SK-N-MC (cell line): ENCODE data around the genes SRSF2 and SEC14L1.

DNA sequence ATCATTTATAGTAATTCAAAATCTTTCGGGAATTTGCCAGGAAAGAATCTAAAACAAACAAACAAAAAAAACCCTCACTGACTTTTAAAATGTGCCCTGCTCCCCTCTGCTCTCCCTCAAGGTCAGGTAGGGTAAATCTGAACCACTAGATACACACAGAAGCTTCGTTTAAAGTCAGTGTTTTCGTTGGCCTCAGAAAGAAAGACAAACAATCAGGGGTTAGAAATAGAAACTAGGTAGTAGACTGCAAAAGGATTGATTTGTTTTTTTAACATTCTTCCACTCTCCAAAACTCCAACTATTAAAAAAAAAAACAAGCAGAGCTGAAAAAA lies 2.0 kb downstream of the PRPSAP1 start:
- RRBS: no CpG with 5 or more reads among the region's 3 CpGs

- RRBS: 65% methylated on average over 4 of the region's 17 CpGs
Measured at GRCh38 chr17:76382343-76382639, 2.1 kb upstream of the SPHK1 start.

DNA sequence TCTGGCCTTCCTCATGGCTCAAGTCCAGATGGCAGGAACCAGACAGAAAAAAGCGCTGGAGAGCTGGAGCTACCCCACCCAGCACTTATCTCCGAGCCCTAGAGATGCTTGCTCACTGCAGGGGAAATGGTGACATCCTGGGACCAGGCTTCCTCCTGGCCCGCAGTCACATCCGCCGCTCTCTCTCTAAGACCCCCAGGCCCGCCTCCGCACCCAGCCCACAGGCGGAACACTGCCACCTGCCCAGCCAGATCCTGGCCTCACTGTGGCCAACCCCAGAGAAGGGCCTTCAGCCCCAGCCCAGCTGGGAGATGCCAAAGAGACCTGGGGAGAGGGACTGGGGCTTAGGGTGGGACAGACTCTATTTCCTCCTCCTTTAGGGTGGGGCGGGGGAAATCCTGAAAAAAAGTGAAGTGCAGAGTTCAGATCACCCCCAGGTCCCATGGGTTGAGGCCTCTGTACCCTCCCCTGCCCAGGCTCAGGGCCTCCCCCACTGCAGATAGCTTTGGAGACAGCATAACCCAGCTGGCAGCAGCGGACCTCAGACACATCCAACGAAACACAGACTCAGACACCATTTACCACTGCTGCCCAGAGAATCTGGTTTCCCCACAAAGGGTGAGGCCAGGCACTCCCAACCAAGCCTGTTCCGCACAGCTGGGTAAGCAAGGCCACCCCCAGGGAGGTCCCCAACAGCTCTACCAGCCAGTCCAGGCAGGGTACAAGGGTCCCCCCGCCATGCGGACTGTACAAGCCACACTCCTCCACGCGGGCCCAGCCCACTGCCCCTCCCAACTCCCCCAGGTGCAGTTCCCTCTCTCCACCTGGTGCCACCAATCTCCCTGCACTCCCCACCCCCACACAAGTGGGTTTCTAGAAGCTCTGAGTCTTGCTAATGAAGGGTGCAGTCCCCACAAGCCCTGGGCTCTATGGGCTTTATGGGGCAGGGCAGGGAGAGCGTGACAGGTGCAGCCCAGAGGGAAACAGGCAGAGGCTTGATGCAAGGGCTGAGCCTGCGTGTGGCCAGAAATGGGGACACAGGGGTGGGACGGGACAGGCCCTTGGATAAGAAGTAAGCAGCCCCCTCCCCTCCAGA lies 9.1 kb downstream of the RHBDF2 start:
- RRBS: no CpG with 5 or more reads among the region's 19 CpGs

DNA sequence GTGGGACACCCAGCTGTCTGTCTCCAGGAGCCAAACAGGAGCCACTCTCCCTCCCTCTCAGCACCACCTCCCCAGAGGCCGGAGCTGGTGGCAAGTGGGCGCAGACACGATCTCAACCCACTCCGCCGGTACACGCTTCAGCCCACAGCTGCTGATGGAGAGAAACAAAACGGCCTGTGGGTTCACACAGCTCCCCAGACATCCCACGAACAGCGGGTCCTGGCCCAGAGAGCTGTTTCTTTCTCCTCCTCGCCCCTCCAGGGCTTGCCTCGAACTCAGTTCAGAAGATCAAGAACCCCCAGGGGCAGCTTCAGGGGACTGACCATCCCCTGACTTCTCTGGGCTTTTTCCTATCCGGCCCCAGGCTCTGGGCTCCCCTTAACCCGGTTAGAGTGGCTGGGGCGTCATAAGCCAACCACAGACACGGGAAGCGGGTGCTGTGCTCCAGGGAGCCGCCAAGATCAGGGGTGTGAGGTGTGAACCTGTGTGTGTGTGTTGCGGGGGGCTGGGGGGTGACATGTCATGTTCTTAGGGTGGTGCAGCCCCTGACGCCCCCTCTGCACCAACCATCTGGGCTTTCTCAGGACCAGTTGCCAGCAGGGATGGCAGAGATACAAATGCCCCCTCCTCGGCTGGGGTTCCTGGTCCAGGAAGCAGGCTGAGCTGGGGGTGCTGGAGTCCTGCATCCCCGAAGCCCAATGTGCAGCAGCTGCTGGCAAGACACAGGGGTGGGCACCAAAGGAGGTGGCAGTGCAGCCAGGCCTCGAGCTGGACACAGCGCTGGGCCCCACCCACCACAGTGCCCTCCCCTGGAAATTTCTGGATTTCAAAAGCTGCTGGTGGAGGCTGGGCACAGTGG lies 7.4 kb downstream of the RHBDF2 start:
- RRBS: 26% methylated on average over 5 of the region's 23 CpGs

DNA sequence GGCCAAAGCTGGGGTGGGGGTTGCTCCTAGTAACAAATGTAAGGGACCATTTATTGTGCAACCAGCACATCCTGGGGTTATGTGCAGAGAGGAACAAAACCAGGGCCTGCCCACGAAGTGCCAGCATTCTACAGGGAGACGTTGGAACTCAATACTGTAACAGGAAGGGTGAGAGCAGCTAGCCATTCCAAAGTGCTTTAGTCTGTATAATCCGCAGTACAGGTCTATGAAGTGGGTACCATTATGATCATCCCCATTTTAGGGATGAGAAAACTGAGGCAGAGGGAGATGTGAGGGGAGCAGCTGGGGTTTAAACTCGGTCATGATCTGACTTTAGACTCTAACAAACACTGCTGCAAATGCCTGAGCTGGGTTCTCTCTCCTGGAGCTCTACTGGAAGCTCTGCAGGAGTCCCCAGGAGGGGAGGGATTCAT lies 1.3 kb upstream of the RHBDF2 start:
- RRBS: no CpG with 5 or more reads among the region's 4 CpGs

- RRBS: no CpG with 5 or more reads among the region's 9 CpGs
Measured at GRCh38 chr17:76519357-76519823, 18.1 kb downstream of the CYGB start.

- RRBS: no CpG with 5 or more reads among the region's 8 CpGs
Measured at GRCh38 chr17:76562893-76563254, 22.8 kb downstream of the ST6GALNAC2 start.

DNA sequence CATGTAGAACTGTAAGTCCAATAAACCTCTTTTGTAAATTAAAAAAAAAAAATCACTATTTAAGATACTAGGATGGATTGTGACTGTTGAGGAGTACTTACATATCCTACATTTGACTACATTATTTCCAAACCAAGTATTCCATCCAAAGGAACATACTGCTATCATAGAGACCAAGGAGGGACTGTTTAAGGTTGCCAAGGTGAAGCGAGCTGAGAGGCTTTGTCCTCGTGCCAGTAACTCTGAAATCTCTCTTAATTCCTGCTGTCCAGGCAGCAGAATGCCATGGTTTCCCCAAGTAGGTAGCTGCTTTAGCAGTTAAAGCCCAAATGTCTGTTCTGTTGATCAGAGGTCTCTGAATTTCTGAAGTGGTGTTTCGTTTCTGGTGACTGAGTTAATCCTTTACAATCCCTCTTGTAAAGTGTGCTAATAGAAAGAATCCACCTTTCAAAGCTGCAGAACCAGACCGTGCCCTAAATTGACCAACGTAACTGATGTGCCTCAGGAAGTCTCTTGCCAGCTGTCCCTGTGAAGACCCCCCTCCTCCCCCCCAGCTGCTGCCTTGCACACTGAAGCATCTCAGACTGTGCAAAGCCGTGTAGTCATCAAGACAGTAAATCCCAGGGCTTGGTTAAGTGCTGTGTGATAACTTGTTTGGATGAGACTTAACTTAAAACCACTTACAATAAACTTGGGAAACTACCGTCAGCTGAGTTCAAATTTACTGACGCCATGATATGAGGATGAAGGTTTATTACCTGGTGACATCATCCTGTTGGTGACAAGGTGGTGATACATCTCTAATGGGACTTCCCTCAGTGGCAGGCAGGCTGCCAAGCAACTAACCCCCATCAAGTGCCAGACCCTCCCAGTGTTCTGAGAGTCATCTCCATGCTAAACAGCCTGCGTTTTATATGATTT lies 20.8 kb downstream of the ST6GALNAC2 start:
- RRBS: no CpG with 5 or more reads among the region's 9 CpGs

DNA sequence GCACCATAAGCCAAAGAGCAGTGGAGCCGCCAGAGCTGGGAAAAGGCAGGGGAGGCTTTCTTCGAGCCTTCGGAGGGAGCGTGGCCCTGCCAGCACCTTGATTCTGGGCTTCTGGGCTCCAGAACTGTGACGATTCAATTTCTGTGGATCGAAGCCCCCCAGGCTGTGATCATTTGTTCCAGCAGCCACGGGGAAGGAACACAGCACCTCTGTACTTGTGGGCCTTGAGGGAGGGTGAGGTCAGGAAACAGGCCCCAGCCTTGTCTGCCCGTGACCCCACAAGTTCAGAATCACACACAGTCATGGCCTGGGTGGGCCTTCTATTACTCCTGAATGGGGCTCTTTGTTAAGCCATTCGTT lies 10.2 kb downstream of the ST6GALNAC2 start:
- RRBS: no CpG with 5 or more reads among the region's 9 CpGs

DNA sequence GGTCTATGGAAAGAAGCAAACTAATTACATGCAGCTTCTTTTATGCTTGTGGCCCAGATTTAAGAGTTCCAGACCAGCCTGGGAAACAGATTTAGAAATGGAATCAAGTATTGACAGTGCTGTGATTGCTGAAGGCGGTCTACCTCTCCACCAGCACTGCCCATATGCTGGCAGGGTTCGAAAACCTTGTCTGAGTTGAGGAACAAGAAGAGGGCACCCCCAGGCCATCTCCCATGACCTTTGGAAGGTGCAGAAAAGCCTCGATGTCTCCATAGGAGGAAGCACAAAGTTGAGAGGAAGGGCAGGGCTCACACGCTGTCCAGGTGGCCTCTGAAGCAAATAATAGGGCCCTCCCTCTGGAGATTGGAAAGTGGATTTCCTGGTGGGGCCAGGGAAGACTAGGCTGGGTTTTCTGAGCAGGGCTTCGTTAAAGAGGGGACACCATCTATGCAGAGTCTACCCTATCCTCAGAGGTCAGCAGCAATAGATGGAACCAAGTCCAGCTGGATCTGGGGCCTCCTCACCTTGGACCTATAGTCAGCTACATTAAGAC lies 14.5 kb upstream of the ST6GALNAC1 start:
- RRBS: no CpG with 5 or more reads among the region's 5 CpGs

DNA sequence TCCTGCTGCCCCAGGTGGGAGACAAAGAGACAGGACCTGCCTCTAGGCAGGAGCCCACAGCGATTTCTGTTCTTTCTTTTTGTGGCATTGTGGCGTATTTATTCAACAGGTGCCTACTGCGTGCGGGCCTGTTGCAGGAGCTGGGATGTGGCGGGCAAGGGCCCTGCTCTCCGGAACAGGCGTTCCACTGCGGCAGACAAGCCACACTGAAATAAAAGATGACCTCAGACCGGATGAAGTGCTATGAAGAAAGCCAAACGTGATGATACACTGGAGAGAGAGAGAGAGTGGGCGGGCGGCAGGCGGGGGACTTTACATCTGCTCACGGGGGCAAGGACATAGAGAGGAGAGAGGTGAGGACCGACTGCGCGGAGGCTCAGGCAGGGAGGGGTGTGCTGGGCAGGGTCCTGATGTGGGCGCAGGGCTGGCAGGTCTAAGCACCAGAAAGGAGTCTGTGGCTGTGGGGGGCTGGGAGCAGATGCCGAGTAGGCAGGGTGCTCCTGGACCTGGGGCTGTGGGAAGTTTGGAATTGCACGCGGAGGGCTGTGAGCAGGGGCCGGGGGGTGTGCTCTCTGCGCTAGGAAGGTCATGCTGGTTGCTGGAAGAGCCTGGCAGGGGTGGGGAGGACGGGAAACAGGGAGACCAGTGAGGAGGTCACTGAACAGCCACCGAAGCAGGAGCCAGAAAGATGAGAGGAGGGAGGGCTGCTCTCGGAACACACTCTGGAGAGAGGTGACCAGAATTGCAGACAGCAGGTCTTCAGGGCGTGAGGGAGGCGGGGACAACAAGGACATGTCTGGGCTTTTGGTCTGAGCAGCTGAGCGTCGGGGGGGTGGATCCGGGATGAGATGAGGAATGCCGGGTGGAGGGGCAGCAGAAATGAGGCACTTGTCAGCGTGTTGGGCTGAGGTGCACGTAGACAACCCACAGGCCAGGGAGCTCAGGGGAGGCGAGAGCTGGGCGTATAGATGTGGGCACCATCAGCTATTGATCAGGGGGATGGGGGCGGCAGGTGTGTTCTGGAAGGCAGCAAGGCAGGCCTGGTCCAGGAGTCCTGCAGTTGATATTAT lies 9.9 kb downstream of the MXRA7 start:
- RRBS: 78% methylated on average over 1 of the region's 37 CpGs

DNA sequence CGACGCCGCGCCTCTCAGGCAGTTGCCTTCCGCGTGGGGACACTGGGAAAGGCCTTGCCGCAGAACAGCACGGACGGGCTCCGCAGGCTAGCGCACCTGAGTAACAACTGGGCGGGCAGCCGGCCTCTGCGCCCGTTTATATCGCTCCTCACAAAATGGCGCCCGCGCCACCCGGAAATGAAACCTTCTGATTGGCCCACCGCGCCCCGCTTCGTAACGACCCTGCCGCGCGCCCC lies at the start of gene SRSF2:
Gene SRSF2 (minus strand): TSS at position 109 of the 236 bp plus-strand sequence.
- RRBS: under 1% methylated on average over 10 of the region's 28 CpGs

DNA sequence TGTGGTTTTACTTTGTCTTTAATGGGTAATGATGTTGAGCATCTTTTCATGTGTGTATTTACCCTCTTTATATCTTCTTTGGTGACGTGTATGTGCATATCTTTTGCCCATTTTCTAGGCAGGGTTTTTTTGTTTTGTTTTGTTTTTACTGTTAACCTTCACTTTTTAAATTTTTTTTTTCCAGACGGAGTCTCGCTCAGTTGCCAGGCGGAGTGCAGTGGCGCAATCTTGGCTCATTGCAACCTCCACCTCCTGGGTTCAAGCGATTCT lies 35.5 kb downstream of the MFSD11 start:
- RRBS: no CpG with 5 or more reads among the region's 6 CpGs

DNA sequence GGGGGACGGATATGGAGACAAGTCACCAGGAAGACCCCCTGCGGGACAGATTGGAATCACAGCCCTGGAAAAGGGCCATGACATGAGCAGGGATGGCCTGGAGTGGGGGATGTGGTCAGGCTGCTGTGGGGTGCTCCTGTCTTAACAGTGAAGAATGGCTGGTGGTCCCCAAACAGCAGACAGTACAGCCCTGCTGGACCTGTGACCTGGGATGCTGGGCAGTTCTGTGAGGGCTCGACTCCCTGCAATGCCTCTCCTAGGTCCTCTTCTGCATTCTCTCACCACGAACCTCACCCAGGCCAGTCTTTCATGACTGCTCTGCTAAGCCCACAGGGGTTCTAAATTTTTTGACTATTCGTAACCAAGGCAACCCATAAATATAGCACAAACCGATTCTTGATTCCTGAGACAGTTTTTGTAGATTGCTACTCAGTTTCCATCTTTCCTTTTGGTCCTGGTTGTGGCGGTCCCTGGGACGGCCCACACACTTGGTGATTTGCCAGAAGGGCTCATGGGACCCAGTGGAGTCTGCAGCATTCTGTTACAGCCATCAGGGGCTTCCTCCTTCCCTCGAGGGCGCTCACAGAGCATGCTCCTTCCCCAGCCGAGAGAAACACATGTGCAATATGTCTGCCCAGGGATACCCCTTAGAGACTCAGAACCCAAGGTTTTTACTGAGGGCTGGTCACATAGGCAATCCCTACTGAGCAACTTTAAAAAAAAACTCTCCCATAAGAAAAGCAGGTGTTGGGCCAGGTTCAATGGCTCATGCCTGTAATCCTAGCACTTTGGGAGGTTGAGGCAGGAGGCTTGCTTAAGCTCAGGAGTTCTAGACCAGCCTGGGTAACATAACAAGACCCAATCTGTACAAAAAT lies 23.4 kb upstream of the MGAT5B start:
- RRBS: no CpG with 5 or more reads among the region's 11 CpGs

DNA sequence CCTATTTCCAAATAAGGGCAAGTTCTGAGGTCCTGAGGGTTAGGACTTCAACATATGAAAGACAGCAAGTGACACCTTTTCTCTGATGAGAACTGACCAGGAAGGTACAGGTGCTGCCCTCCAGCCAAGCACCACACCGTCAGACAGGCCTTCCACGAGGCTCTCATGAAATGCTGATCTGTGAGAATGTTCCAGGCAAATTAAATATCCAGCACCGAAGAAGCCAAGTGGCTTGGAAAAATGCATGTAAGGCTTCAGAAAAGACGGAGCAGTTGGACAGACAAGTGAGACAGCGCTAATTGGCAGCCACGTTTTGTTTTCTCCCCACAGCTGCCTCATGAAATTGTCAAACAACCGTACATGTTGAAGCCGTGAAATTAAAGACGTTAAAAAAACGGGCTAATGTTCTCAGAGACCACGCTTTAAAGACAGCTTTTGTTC lies 70.5 kb upstream of the SEC14L1 start:
- RRBS: no CpG with 5 or more reads among the region's 11 CpGs

DNA sequence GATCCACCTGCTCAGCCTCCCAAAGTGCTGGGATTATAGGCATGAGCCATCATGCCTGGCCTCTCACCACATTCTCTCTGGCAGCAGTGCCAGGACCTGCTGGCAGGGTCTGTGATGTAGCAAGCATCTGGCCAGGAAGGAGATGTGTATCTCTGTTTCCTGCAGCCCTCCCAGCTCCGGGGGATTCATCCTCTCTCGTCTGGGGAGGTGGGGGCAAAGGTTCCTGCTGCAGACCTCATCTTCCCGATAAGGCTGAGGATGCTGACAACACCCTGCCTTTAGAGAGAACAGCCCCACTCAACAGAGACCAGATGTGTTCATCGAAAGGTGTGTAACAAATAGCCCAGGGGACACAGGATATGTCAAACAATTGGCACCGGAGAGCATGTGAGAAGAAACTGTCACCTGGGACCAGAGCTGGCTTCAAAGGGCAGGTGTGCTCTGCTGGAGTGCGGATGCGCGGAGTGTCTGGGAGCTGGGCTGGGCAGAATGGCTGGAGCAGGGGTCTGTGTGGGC lies 54.8 kb upstream of the SEC14L1 start:
- RRBS: no CpG with 5 or more reads among the region's 8 CpGs

- RRBS: 1% methylated on average over 62 of the region's 105 CpGs
Measured at GRCh38 chr17:77140863-77141786, at the start of gene SEC14L1. Gene SEC14L1 (plus strand): TSS chr17:77140969.

DNA sequence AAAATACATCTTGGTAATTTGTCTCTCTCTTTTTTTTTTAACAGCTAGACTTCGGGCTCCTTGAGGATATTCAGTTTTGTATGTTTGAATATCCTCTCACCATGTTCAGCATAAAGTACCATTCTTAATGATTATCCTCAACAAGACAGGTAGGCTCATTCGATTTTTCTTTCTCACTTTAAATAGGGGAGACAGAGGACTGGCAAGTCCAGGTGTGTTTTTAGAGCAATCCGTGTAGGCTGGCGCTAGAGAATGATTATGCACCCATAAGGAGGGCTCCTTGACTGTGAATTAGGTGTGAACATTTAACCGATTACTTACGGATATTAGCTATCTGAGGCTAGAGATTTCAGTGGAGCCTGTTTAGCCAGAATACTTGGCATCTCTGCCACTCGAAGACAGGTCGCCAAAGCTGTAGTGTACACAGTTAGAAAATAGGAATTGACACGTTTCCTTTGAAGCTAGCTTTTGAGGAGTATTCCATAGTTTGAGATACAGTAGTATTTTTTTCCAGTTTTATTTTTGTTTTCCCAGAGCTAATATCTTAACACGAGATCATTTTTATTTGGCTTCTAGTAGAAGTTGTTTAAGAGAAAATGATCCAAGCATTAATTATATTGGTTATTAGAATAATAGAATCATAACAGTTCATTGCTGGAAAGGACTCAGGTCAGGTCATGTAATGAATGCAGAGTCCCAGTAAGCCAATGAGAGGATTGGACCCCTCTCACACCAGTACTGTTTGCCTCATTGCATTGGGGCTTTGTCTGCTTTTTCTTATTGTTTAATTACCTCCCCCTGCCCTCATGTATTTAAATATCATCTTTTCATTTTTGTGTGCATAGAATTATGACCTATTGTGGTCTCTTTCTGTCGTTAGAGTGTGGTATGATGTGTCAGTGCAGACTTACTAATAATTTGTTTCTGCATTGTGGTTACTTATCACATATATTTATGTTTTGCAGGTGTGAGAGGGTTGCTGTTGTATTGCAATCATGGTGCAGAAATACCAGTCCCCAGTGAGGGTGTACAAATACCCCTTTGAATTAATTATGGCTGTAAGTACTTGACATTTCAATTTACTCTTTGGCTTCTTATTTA lies 2.2 kb downstream of the SEC14L1 start:
- RRBS: no CpG with 5 or more reads among the region's 11 CpGs

DNA sequence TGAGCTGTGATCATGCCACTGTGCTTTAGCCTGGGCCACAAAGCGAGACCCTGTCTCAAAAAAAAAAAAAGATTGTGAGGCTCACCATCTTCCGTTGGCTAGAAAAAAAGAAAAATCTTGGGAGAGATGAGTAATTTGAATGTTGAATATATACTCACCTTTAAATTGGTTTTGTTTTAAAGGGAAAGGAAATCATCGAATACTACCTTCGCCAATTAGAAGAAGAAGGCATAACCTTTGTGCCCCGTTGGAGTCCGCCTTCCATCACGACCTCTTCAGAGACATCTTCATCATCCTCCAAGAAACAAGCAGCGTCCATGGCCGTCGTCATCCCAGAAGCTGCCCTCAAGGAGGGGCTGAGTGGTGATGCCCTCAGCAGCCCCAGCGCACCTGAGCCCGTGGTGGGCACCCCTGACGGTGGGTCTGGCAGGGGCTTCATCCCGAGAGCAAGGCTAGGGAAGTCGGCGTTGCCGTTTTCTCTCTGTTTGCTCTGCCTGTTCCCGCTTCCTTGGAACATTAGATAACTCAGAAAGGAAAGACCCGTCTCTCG lies 53.8 kb downstream of the SEC14L1 start:
- RRBS: no CpG with 5 or more reads among the region's 20 CpGs

DNA sequence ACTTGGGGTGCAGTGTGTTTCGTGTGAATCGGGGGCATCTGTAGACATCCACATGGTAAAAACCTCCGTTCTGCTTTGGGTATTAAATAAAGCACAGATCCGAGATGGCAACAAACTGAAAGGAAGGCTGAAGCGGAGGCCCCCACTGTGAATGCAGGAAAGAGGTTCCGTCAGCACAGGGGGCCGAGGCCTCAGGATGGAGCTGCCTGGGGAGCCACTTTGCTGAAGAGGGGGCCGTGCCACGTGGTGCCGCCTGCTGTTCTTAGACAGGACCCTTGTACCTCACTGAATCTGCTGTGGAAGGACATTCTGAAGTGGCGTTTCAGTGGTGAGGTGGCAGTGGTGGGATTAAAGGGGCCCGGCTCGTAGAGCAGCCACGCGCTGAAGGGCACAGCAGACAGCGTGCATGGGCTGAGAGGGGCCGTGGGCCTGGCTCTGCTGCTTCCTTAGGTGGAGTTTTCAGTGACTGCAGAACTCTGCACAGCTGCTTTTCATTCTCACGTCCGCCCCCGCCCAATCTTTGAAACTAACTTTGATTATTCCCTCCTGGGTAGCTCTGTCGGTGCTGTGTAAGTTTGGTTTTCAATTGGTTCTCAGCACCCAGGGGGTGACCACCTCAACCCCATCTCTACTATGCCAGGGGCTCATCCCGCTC lies 70.2 kb downstream of the SEC14L1 start:
- RRBS: no CpG with 5 or more reads among the region's 22 CpGs